ENCODE results near the gene MFSD14B.

DNA sequence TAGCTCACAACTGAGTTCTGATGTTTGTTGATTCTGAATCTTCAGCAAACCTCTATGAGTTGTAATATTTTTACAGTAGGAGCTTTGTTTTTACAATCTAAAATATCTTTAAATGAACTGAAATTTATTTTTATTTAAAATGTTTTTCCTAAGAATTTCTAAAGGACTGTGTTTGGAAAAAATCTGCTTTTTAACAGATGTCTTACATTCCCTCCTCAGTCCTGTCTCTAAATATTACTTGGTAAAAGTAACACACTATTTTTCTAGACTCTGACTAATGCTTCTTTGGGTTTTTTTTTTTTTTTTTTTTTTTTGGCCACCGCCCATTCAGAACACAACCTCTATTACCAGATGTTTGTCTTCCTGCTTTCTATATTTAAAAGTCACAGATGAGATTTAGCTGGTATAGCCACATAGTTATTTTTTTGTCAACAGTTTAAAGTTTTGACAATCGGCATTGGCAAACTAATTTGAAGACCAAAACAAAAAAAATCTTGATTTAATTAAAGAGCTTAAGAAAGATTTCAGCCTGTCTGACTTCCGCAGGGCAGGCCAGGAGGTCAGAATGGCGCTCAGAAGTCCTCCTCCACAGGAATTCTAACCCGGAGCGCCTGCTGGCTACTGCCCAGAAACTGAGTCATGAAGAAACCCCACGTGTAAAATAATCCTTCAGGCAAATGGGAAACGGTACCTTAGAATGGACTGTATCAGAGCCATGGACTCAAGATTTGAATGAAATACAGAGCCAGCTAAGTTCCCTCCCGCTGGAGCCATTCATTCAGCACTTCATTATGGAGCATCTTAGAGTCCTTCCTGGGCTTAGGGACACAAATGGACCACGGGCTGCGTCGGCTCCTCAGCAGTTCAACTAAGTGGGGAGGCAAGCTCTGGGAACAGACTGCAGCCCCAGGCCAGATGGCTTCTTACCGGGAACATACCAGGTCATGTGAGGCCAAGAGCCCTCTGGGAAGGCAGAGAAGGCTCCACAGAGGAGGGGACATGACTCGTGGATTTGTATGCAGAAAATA lies 55.5 kb downstream of the PTPDC1 start:
- PRO-cap = no peak
- RAMPAGE, long total RNA, 3 experiments = no peak in any of the 3 experiments

DNA sequence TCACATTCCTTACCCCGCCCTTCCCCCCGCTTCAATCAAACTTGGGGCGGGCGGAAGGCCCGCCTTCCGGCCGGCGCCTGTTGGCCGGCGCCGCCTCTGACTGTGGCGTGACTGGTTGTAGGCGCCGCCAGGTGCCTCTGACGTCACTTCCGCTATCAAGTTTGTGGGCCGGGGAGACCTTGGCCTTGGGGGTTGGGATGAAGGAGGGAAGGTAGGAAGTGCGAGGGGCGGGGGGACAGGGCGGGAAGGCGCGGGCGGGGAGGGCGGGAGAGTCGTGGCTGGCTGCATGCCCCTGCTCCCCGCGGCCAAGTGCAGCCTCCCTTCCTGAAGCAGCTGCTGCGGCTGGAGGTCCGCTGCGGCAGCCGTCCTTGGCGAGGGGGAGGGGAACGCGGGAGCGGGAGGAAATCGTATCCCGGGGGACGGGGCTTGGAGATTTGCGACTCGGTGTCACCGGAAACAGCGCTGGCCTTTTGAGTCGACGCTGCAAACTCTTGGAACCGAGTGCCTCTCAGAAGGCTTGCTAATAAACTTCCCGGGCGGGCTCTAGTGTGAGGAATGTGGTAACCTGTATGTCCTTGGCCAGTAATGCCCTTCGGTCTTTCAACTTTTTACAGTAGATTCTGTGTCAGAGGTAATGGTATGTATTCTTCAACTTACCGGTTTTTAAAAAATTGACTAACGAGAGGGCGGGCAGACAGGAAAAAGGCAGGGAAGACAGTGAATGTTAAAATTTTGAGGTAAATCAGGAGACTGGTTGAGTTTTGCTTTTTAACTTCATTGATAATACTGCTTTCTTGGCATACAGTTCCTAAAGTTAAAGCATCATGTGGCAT lies 82.7 kb downstream of the PTPDC1 start:
- PRO-cap = bidirectional peak, plus-strand start at position 333 of the sequence, minus-strand start outside the sequence
- RAMPAGE, long total RNA, 3 experiments = start-site peak on the plus strand in 1 of 3 experiments, centred at position 606 of the sequence, 12 reads per replicate

- PRO-cap = no peak
- RAMPAGE, long total RNA, 3 experiments = no peak in any of the 3 experiments
Measured at GRCh38 chr9:94181338-94182232, 77.5 kb upstream of the ZNF169 start.

- PRO-cap = no peak
- RAMPAGE, long total RNA, 3 experiments = no peak in any of the 3 experiments
Measured at GRCh38 chr9:94332718-94333089, 4.3 kb upstream of the NUTM2F start.

- PRO-cap = bidirectional peak, plus-strand start at chr9:94374569, minus-strand start at chr9:94374299
- RAMPAGE, long total RNA, 3 experiments = no peak in any of the 3 experiments
Measured at GRCh38 chr9:94374098-94375053, at the start of gene MFSD14B. TSS of gene MFSD14B (plus strand) at chr9:94374569.

- PRO-cap = no peak
- RAMPAGE, long total RNA, 3 experiments = no peak in any of the 3 experiments
Measured at GRCh38 chr9:94553060-94553884, 40.4 kb downstream of the FBP2 start.

GRCh38 chr9:94553885-94554337 lies 39.7 kb downstream of the FBP2 start:
- PRO-cap = no peak
- RAMPAGE, long total RNA, 3 experiments = no peak in any of the 3 experiments

- PRO-cap = no peak
- RAMPAGE, long total RNA, 3 experiments = no peak in any of the 3 experiments
Measured at GRCh38 chr9:94603141-94603856, 9.7 kb upstream of the FBP2 start.

DNA sequence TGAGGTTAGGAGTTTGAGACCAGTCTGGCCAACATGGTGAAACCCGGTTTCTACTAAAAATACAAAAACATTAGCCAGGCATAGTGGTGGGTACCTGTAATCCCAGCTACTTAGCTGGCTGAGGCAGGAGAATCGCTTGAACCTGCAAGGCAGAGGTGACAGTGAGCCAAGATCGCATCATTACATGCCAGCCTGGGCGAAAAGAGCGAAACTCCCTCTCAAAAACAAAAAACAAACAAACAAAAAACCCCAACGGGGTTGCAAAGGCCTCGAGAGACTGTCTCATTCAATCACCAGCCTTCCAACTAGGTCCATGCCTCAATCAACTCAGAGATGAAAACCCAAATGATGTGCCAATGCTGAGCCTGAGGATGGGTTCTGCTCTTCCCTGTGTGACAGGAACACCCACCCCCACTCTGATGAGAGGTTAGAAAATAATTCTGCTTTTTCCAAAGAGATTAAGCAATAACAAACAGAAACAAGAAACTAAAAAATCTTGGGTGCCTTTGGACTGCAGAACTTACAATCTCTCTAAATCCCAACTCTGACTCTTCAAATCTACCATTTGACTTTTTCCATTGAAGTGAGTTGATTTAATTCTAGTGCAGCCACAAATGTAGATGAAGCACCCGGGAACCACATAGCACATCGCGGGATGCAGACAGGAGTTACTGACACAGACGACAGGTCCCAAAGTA lies 25.4 kb upstream of the FBP1 start:
- PRO-cap = no peak
- RAMPAGE, long total RNA, 3 experiments = no peak in any of the 3 experiments

DNA sequence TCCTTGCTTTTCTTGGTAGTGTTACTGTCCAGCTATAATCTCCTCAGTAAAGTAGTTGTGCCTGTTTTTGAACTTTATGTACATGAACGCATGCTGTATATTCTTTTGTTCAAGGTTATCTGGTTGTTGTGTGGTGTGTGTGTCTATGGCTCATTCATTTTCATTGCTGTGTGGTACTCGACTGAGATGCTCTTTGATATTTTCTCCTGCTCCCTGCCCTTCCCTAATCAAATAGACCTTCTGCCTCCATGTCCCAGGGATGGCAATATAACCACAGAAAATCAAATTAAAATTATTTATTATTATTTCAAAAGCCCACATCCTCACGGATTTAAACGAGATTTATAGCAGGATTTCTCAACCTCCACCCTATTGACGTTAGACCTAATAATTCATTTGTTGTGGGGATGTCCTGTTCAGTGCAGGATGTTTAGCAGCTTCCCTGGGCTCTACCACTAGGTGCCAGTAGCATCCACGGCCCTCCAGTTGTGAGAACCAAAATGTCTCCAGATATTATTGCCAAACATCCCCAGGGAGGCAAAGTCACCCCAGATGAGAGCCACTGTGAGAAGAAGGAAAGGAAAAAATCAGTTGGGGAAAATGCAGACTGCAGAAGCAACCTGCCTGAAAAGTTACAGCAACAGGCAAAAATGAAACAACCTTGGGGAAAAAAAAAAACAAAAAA lies 29.4 kb upstream of the FBP1 start:
- PRO-cap = no peak
- RAMPAGE, long total RNA, 3 experiments = no peak in any of the 3 experiments

DNA sequence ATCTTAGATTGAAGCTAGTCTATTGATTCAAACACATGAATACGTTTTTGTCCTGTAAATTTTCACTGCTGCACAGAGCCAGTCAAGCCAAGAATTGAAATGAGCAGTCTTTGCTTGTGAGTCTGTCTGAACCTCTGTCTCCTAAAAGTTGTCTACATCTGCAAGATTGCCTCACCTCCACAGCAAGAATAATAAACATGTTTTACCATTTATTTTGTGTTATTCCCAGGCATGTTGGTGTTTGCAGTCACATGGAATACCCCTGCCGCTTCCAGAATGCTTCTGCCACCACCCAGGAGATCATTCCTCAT lies 74.0 kb downstream of the AOPEP start:
- PRO-cap = unidirectional peak, minus-strand start at position 96 of the sequence; unidirectional peak, minus-strand start at position 150 of the sequence
- RAMPAGE, long total RNA, 3 experiments = no peak in any of the 3 experiments

DNA sequence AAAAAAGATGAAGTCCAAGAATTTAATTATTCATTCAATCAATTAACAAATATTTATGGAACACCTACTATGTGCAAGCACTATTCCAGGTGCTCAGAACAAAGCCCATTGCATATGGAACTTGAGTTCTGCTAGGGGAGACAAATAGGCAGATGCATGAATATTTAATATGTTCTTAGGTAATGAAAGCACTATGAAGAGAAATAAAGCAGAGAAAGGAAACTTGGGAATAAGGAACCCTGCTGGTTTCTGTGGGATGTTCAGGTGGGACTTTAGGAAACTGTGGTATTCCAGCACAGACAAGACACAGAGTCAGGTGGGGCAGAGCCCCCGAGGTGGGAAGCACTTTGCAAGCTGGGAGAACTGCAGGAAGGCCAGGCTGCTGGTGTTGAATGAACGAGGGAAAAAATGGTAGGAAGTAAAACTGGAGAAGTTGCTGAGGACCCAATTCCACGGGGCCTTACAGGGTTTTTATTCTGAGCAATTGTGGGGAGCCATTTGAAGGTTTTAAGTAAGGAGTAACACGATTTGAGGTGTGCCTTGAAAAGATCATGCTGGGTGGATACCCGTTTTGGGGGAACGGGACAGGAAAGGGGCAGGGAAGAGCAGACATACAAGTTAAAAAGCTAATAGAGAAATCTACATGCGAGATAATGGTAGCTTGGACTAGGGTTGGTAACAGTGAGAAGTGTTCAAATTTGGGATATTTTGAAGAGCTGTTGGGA lies 118.6 kb downstream of the AOPEP start:
- PRO-cap = no peak
- RAMPAGE, long total RNA, 3 experiments = start-site peak on the plus strand in 1 of 3 experiments, centred at position 235 of the sequence, 12 reads per replicate

GRCh38 chr9:94874331-94874878 lies 147.9 kb downstream of the AOPEP start:
- PRO-cap = no peak
- RAMPAGE, long total RNA, 3 experiments = no peak in any of the 3 experiments

GRCh38 chr9:94909431-94910253 lies 183.1 kb downstream of the AOPEP start:
- PRO-cap = no peak
- RAMPAGE, long total RNA, 3 experiments = no peak in any of the 3 experiments

GRCh38 chr9:94924098-94924607 lies 197.7 kb downstream of the AOPEP start:
- PRO-cap = no peak
- RAMPAGE, long total RNA, 3 experiments = no peak in any of the 3 experiments

GRCh38 chr9:94974127-94974769 lies 247.7 kb downstream of the AOPEP start:
- PRO-cap = no peak
- RAMPAGE, long total RNA, 3 experiments = no peak in any of the 3 experiments

GRCh38 chr9:94990869-94991565 lies 264.5 kb downstream of the AOPEP start:
- PRO-cap = no peak
- RAMPAGE, long total RNA, 3 experiments = no peak in any of the 3 experiments

DNA sequence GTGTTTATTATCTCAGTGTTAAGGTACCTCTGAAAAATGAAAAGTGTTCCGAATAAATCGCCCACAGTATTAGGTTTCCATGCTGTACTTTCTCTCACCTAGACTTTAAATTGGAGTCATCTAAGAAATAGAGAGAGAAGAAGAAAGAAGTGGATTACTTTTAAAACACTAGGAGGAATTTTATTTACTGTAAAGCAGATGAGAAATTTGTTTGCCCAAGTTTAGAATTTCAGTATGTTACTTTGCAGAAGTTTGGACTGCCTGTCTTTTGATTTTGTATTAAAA lies 279.3 kb downstream of the AOPEP start:
- PRO-cap = no peak
- RAMPAGE, long total RNA, 3 experiments = no peak in any of the 3 experiments

GRCh38 chr9:95039320-95039632 lies 278.2 kb downstream of the FANCC start:
- PRO-cap = no peak
- RAMPAGE, long total RNA, 3 experiments = no peak in any of the 3 experiments

DNA sequence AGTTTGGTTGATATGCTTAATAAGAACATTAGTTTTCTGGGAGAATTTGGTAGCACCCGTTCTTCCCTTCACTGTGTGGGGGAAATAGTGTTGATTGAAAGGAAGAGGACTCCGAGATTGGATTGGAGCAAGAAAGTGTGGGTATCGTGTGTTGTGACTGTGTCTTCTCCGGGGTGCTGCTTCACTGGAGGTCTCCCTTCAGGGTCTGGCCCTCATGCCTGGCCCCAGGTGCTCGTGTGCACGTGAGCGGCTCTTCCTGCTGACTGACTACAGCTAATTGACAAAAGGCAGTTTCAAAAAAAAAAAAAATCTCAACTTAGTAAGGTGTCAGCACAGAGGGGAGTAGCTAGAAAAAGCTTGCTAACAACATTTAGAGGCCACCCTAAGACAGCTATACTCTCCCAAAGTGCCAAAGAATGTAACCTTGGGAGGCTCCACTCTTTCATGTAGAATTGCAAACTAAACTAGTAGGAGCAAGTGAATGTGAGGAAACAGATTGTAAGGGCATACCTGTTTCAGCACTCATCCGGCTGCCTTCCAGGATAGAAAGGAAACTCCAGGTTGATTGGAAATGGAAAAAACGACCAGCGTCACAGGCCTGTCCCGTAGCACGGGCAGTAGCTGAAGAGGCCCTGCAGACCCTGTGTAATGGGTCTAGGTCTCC lies 253.8 kb downstream of the FANCC start:
- PRO-cap = no peak
- RAMPAGE, long total RNA, 3 experiments = no peak in any of the 3 experiments